PC-3 (cell line): ENCODE results near the gene SRSF7.

GRCh38 chr2:38750797-38751534 lies at the start of gene SRSF7:
Gene SRSF7, minus strand, starts transcription at chr2:38751361.
- RAMPAGE, long total RNA, result start-site peak on the minus strand at chr2:38751356-38751364, 171 and 51 reads in 2 replicates

- RAMPAGE, long total RNA, result no peak
Measured at GRCh38 chr2:39022272-39023258, 98.3 kb downstream of the SOS1 start.

DNA sequence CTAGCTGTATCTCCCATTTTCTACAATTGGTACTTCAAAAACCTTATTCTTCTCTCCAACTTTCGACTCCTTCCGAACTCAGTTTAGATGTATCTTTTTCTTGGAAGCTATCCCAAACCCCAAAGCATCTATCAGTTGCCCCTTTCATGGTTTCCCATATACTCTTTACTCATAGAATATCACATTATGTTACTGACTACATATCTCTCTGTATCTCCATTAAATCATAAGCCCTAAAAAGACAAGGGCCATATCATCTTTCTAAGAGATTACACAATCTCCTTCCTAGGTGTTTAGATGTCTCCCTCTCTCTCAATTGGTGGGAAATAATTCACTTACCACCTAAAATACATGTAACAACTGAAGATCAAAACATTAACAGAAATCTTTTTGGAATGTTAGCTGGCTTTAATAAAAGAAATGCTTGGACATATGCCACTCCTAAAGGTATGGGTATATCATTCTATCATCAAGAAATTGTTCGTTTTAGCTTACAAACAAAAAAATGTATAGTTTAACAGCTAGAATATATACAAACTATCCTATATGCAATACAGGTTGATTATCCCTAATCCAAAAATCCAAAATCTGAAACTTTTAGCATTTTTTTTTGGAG lies 54.3 kb downstream of the SOS1 start:
- RAMPAGE, long total RNA, result no peak

DNA sequence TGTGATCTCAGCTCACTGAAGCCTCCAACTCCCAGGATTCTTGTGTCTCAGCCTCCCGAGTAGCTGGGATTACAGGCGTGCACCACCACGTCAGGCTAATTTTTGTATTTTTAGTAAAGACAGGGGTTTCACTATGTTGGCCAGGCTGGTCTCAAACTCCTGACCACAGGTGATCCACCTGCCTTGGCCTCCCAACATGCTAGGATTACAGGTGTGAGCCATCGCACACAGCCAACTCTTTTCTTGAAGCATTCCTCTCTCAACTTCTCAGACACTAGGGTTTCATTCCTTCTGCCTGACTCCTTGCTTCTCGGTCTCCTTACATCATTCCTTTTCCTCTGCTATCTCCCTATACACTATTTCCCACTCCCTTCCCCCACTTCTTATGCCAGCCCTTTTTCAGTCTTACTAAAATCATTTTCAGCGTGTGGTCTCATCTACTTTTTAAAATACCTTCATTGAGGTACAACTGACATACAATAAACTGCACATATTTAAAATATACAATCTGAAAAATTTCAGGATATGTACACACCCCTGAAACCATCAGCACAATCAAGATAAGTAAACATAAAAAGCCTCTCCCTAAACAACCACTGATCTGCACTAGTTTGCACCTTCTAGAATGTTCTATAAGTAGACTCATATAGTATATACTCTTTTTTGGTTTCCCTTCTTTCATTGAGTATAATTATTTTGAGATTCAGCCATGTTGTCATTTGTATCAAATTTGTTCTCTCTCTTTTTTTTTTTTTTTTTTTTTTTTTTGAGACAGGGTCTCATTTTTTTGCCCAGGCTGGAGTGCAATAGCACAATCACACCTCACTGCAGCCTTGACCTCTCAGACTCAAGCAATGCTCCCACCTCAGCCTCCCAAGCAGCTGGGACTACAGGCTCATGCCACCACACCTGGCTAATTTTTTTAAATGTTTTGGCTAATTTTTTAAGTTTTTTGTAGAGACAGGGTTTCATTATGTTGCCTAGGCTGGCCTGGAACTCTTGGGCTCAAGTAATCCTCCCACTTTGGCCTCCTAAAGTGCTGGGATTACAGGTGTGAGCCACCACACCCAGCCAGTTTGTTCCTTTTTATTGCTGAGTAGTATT lies 5.8 kb downstream of the SOS1 start:
- RAMPAGE, long total RNA, result no peak

GRCh38 chr2:39123672-39124188 lies 2.9 kb upstream of the SOS1 start:
- RAMPAGE, long total RNA, result no peak

GRCh38 chr2:39244840-39245321 lies 124.0 kb upstream of the SOS1 start:
- RAMPAGE, long total RNA, result no peak

DNA sequence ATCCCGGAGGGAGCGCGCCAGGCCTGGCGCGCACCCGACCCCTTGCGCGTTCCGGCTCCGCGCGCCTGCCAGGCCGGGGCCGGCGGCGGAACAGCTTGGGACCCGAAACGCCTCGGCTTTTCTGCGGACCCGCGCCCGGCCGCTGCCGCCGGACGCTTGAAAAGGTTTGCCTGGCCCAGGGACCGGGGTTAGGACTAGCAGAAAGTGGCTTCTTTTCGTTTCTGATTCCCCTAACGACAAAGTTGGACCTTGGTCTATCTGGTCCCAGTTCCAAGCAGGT lies 227 bp upstream of the MAP4K3 start:
- RAMPAGE, long total RNA, result no peak

GRCh38 chr2:39664899-39665774 lies 580 bp upstream of the TMEM178A start:
- RAMPAGE, long total RNA, result no peak

DNA sequence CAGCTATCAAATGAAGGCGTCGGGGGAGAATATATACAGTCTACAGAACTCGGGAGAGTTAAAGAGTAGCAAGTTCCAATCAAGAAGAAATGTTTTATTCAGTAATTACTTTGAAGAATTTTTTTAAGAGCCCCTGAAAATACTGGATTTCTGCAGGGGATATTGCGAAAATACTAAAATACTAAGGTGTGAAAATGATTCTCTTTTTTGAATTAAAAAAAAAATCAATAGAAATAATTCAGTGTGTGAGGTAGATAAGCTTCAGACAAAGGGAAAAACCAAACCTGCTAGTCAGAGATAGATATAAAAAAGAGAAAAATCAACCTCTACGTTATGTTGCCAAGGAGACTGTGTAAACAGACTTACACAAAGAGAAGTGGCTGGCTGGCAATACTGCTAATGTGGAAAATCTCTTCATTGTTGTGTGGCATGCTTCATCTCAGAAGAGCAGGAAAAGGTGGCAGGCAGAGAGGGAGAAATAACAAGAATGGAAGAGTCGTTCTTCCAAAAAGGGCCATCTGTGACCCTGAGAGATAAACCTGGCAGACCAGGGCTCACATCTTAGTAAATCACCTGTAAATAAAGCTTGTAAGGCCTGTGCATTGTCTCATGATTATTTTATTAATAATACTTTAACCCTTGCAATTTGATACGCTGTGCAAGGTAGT lies 200.8 kb downstream of the SLC8A1 start:
- RAMPAGE, long total RNA, result no peak

DNA sequence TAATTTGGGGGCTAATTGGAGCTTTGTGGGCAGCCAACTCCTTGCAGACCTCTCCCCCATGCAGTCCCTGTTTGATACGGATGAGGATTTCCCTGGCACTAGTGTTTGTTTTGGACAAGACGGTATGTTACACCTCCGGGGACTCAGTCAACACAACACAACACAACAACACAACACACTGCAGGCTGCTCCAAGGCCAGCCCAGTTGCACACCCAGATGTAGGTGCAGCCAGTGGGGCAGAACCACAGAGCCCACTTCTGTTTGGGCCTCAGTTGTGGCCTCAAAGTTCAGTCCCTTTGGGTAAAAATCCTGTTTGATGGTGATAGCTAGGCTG lies 141.0 kb upstream of the PKDCC start:
- RAMPAGE, long total RNA, result no peak

DNA sequence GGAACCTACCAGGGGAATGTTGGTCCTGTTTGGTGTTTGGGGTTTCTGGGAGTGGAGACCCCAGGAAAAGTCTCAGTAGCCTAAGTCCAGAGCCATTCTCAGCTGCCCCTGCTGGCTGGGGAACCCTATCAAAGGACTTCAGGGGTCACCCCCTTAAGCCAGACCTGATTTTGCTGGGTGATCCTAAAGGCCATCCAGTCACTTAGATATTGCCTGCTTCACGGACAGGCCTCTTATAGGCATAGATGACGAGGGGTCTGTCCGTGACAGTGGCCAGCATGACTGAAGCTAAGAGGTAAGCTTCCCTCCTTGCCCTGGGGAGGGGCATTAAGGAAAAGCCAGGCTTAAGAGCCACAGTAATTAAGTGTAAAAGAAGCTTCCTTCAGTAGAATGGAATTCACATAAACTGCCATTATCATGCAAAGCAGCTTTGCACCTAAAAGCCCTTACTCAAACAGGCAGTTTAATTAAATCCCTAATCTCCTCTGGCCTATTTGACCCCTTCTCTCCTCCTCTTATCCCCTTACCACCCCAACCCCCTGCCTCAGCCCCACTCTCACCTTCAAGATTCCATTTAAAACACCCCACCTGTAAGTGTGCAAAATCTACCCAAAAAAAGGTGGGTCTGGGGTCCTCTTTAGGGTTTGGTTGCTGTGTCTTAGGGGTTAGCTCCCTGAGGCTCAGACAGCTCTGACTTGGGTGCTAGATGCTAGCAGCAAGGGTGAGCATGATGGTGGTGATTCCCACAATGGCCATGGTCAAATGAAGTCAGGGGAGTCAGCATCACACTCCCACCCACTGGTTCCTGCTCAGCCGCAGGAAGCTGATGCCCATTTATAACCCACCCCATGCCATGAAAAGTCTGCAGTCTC lies 99.3 kb upstream of the PKDCC start:
- RAMPAGE, long total RNA, result no peak

- RAMPAGE, long total RNA, result no peak
Measured at GRCh38 chr2:41967347-41968009, 80.3 kb upstream of the PKDCC start.

DNA sequence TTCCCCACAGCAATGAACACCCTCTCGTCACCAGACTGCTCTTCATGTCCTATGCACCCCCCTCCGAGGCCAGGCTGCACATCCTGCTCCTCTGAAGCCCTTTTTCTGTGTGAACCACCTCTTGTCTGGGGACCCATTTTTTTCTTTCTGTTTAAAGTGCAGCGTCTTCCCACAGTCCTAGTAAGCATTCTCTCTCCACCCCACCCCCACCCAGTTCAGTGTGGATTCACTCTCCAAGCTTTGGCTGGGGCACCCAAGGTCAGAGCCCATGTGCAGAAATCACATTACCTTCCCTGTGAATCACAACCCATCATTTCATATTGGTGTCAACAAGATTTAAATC lies 26.4 kb upstream of the PKDCC start:
- RAMPAGE, long total RNA, result no peak

DNA sequence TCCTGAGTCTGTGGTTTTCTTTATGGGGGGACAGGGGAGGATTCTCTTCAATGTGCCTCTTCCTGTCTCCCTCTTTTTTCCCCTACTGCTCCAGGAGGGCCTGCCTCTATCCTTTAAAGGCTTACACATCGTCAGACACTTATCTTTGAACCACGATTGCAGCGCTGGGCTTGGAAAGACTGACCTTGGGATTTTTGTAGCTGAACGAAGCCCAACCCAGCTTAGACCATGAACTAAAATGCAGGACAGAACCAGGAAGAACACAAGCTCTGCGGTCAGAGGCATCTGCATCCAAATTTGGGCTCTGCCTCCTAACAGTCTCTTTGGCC lies 7.0 kb upstream of the PKDCC start:
- RAMPAGE, long total RNA, result no peak

GRCh38 chr2:42068723-42069103 lies 20.9 kb downstream of the PKDCC start:
- RAMPAGE, long total RNA, result no peak

DNA sequence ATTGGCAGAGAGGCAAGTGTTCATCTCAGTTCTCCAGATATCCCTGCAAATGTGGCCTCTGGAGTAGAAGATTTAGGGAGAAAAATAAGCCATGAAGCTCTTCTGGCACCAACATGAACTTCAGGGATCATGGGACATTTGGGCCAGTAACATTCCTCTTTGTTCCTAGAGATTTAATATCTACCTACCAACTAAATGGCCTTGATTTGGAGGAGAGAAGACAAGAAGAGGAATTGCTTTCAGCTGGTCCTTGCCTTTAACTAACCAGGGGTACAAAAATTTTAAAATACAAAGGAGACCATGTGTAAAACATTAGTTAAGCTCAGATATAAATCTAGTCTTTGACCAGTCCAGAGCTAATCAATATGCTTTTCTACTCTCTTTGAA lies 52.6 kb upstream of the EML4 start:
- RAMPAGE, long total RNA, result no peak

DNA sequence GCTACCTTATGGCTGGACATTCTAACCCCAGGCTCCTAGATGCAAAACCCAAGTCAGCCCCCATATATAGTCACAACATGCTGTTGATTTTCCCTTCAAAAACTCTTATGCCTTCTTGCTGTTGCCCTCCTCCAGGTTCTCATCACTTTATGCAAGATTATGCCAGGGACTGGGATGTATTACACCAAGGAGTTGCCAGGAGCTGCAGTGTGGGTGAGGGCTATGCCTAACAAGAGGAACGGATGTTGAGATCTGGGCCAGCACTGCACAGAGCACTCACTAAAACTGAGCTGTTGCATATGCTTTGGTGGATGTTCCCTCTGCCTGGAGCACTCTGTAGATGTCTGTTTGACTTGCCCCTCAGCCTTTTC lies 41.1 kb upstream of the EML4 start:
- RAMPAGE, long total RNA, result no peak

DNA sequence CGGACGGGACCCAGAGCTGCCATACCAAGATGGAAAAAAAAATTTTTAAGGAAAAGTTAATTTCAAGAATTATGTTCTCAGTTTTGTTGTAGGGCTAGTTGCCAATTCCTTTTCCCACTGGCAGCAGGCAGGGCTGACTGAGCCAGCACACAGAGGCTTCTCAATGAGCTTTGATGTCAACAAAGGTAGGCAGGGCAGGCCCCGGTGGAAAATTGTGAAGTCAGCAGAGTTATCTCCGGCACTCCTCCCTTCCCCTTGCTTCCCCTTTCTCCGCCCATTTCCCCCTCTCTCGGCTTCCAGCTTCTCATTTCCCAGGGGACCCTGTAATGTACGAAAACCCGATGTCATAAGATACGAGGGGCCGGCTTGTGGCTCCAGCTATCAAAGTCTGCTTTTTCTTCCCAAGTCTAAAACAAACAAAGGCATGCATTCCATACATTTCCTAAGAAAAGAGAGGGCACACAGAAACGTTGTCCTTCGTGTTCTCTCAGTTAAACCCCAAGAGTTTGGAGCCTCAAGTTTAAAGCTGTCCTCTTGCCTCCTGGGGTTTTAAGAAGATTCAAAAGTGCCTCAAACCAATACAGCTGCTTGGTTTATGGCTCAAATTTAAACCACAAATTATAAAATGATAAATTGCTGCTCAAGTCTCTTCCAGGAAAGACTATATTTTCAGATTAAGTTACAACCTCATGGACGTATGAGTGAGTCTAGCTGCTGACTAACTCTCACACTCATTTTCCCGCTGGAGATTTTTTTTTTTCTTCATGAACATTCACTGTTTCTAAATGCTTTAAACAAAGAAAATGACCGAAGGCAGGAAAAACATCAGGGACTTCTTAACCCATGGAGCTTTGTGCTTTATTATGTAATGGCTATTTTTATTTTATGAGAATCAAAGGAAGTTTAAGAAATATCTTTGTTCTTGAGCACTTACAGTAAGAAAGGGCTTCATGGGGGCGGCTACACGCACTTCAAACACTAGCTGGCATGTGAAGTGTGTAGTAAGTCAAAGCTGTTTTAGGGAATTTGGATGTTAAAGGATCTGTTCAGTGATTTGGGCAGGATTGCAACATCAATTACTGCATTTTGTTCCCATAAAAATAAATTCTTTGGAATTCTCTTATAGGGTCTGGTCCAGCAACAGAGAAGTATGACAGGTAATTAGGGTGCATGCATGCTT lies 27.2 kb upstream of the EML4 start:
- RAMPAGE, long total RNA, result no peak

DNA sequence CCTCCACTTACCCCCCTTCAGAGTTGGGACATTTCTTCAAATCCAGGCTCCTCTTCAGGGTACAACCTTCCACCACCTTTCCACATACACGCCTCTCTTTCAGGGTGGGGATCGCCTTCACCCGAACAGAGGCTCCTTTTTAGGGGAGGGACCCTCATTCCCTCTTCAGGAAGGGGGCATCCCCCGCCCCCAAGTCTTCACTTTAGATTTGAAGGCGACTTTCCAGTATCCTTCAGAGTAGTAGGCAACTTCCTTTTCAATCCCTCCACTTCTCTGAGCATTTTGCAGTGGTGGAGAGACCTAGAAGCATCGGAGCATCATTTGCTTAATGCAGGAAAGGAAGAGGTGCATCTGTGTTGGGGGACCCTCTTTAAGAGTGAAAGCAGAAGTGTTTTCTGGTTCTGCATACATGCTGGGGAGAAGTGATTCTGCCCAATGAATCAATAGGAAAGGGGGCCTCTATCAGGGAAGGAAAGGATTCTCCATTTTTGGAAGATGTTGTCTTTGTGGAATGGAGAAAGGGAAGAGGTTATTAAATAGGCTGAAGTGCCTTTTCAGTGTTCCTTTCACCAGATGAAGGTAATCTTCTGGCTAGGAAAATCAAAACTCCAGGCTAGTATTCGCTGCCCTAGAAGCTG lies 925 bp downstream of the EML4 start:
- RAMPAGE, long total RNA, result no peak

- RAMPAGE, long total RNA, result no peak
Measured at GRCh38 chr2:42340367-42341191, 20.4 kb downstream of the COX7A2L start.